PC-3 (cell line): ENCODE measurements around the gene RSAD2.

GRCh38 chr2:5776973-5777612 is 84.9 kb downstream of the SOX11 start:
- RAMPAGE, long total RNA, result no peak

- RAMPAGE, long total RNA, result no peak
These were observed 222.6 kb downstream of the SOX11 start for GRCh38 chr2:5914841-5915208.

DNA sequence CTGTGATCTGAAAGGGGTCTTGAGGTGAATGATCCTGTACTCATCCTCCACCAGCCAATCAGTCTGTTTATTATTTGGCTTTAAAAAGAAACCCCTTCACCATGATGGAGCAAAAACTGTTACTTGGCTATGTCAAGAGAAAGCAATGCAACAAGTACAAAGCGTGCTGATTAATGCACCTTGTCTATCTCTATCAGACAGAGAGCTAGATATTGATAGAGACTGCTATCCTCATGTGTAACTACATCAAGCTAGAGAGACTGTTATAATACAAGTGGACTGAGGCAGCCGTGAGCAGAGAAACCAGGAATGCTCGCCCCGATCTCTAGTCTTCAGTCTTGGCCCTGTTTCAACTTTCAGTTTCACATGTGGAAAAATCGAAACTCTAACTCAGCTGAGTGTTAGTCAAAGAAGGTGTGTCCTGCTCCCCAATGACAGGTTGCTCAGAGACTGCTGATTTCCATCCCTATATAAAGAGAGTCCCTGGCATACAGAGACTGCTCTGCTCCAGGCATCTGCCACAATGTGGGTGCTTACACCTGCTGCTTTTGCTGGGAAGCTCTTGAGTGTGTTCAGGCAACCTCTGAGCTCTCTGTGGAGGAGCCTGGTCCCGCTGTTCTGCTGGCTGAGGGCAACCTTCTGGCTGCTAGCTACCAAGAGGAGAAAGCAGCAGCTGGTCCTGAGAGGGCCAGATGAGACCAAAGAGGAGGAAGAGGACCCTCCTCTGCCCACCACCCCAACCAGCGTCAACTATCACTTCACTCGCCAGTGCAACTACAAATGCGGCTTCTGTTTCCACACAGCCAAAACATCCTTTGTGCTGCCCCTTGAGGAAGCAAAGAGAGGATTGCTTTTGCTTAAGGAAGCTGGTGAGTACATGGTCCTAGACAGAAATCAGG is at the start of gene RSAD2:
Gene RSAD2 (plus strand): TSS at position 500 of the 899 bp plus-strand sequence.
- RAMPAGE, long total RNA, result no peak

DNA sequence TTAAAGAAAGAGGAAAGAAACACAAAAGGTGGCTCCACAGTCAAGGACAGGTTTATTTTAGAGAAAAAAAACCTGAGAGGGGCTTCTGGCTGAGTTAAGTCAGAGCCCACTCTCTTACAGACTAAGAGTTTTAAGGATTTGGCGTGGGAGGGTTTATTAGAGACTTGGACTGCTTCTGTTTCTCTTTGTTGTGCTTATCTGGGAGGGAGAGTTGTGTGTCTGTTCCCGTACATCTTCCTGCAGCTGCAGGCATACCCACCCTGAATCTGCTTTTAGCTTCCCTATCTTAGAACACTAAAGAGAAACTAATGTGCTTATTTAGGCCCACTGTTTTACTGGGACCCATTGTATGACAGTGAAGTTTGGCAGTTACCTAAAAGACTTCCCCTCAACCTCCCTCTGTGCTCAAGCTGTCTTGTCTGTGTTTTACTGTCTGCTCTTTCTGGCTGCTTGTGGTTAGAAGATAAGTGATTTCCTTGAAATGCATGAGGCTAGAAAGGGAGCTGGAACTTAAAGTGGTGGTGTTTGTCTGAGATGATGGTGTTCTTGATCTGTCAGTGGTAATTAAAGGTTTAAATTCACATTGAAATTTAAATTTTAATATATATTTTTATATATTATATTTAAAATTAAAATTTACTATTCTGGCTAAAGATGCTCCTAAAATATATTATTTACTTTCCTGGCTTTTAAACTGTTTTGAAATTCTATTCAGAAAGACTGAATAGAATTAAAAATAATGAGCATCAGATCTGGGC is 2.8 kb downstream of the RSAD2 start:
- RAMPAGE, long total RNA, result no peak

DNA sequence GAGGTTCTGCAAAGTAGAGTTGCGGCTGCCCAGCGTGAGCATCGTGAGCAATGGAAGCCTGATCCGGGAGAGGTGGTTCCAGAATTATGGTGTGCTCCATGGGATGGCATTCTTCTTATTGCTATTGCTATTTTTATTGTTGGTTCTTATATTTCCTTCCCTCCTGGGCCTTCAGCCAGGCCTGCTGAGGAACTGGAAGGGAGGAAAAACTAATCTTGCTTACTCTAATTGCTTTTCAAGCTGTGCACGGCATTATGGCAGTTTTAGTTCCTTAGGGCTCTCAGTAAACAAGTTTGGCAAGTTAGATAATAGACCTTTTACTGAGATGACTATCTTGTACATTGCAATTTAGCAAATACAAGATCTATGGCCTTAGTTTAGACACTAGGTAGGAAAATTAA is 5.9 kb downstream of the RSAD2 start:
- RAMPAGE, long total RNA, result no peak

DNA sequence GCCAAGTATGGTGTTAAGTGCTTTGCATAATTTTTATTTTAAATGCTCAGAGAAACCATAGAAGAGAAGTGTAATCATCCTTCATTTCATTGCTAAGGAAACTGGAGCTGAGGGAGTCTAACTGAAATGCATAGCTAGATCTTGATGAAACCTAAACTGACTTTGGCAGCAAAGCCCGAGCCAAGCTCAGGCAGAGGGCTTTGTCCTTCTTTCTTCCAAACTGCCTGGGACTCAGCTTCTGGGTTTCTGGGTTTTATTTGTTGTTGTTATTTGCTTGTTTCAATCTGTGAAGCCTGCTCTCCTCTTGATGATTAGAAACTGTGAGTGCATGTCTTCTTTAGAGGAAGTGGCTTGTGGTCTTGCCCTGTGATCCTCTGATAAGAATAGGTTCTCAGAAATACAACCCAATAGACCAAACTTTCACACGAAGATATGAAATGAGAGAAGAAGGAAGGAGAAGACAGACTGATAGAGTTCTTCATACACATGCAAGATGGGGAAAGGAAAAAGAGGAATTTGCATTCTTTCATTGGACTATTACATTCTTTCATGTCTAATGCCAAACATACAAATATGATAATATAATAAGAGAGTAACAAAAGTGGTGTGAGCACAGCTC is 7.5 kb upstream of the RNF144A start:
- RAMPAGE, long total RNA, result no peak

DNA sequence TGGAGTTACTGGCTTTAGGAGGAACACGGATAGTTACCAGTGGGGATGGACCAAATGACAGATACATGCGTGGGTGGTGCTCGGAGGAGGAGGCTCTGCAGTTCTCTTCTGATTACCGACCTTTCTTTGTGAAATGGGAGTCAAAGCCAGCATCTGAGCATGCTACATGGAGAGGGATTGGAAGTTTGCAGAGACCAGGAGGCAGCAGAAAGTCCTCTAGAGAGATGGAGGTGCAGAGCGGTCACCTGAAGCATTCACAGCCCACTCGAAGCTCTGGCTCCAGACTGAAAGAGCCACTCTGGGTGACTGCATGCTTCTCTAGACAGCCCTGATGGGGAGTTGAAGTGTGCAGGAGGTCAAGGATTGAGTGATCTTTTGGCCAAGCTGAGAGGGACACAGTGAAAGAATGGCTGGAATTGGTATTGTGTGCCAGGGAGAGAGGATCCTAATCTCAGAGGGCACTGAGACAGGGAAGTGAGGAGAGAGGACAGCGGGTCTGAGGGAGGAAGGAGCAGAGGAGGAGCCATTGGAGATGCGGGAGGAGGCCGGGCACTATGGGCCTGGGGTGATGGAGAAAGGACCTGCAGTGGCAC is 26.5 kb downstream of the RNF144A start:
- RAMPAGE, long total RNA, result no peak

GRCh38 chr2:6996749-6997710 is 79.8 kb downstream of the RNF144A start:
- RAMPAGE, long total RNA, result no peak

DNA sequence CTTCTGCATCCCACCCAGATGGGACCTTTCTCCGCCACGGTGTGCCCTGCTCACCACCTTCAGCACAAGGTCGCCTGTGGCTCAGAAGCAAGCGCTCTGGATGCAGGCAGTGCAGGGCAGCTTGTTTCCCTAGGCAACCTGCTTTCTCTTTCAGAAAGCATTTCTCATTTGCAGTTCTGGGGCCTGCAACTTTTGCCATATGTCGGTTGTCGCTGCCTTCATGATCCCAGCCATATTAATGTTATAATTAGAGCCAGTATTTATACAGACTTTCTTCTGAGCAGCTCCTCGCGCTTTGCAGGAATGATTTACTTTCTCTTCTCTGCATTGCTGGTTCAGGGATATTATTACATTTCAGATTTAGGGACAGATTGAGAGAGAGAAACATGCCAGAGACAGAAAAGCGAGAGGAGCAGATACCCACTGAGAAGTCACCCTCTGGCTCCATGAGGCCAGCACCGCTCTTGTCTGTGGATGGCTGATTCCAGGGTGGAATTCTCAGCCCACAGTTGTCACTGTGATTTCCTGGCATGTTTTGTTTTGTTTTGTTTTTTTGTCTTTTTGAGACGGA is 692.9 kb downstream of the RNF144A start:
- RAMPAGE, long total RNA, result no peak

DNA sequence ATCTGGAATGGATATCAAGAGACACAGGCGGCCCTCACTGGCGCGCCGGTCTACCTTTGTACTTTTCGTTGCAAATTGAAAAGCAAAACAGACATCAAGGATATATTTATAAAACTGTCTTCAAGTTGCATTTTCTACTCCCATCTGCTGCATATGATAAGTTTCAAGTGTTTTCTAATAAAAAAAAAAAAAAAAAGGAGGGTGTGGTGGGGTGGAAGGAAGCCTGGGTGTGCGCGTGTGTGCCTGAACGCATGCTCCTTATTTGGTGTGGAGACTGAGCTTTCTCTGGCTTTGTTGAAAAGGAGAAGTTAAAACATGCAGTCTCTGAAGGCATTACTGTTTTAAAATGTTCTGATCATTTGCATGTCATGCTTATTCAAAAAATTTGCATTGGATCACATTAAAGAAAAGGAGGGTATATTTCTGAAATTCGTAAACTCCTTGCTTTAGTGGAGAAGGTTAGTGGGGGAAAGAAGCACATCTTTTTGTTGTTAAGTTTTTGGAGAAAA is 546.6 kb upstream of the ID2 start:
- RAMPAGE, long total RNA, result no peak

DNA sequence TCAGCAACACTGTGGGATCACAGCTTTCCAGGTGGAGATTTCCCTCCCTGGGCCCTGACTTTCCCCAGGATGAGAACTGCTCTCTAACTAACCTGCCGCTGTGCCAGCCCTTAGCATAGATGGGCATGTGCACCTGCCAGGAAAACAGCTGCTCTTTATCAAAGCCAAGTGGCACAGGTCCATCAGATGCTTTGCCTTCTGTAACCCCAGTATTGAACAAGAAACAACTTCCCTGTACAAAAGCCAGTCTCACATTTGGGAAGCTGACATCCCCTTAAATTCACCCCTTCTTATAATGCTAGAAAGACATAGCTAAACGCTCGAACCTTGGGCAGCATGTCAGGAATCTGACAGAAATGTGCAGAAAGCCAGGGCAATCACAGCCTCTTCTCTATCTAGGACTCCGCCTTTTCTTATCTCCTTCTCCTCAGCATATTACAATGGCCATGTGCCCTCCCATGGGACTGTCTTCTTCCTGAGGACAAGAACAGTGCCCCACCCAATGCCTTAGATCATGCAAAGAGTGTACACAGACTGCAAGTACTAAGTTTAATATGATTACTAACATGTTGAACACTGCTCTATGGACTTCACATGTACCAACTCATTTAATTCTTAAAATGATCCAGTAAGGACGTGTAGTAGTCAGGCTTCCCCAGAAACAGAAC is 535.3 kb upstream of the ID2 start:
- RAMPAGE, long total RNA, result no peak

GRCh38 chr2:8238842-8239380 is 442.9 kb upstream of the ID2 start:
- RAMPAGE, long total RNA, result no peak

DNA sequence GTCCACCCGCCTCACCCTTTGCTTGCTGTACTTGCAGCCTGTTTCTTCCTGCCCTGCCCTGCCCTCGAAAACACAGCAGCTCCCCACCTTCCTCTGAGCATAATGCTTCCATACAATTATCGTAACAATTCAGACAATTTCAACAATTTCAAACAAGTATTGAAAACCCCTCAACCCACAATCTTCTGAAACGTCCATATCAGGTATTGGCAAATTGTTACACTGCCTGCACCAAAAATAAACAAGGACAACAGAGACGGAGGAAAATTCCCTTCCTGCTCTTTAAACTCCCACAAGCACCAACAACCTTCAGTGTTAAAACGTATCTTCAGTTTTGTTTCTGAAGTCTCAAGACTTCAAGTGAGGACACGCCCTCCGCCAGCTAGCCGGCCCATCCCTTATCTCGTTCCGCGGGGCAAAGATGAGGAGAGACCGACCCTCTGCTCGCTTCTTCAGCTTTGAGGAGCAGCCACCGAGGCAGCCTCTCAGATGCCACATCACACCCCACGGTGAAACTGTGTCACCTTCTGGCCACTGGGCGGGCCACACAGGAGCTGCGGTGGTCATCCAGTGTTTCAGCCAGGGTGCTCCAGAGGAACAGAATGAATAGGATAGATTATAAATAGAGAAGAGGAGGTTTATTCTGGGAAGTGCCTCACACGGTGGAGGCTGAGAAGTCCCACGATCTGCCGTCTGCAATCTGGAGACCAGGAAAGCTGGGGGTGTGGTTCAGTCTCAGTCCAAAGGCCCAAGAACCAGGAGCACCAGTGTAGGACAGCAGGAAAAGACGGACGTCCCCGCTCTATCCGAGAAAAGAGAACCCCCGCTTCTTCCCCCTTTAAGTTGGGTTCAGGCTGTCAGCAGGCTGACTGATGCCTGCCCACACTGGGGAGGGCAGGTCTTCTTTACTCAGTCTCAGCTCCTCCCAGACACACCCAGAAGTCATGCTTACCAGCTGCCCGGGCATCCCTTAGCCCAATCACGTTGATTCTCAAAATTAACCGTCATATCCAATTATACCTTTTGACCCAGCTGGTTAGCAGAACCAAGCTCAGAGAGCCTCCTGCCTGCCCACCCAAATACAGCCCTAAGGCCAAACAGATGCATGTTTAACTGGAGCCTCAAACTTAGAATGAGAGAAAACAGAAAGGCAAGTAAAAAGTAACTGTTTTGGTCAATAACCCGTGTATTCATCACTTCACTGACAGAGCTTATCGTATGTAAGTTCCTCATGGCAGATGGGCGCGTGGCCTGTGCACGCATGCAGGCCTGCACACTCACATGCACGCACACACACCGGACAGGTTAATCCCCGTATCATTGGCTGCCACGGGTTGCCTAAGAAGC is 399.7 kb upstream of the ID2 start:
- RAMPAGE, long total RNA, result no peak

- RAMPAGE, long total RNA, result no peak
These were observed 382.9 kb upstream of the ID2 start for GRCh38 chr2:8298805-8299443.

GRCh38 chr2:8305071-8305959 is 376.5 kb upstream of the ID2 start:
- RAMPAGE, long total RNA, result no peak

DNA sequence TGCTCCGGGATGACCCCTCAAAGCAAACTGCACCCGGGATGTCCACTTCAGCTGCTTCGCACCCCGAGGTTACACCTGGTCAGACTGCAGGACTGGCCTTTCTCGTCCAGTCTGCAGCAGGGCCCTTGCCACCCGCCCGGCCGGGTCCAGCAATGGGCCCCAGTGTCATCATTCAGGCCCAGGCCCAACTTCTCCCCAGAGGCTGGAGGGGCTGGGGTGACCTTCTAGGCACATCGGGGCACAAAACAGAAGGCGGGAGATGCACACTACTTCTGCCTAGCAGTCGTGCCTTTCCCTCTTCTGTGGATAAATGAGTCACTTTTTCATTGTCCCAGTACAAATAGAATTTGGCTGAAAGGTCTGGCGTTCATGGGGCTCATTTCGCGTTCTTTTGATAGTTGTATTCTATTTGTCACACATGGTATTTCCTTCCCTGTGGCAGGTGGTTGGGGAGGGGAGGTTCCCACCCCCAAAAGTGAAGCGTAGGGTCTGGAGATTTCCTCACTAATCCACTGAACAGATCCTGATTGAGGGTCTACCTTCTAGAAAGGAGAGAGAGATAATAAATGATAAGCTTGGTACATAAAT is 56.9 kb upstream of the ID2 start:
- RAMPAGE, long total RNA, result no peak

DNA sequence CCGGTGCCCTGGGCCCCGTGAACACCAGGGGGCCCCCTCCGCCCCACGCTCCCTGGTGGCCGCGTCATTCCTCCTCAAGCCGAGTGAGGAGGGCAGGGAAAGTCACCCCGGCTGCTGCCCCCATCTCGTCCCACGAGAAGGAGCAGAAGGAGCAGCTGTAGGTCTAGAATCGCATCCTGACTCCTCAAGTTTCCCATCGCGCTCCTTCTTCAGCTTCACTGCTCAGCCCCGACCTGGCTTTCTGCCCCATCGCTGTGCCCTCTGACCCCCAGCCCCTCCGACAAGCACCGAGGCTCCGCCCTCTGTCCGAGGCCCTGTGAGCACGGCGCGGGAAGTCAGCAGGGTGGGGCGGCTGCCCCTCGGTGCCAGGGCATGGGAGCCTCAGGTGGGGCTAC is 36.8 kb upstream of the ID2 start:
- RAMPAGE, long total RNA, result no peak

- RAMPAGE, long total RNA, result no peak
These were observed 648 bp downstream of the KIDINS220 start for GRCh38 chr2:8836793-8837137.

- RAMPAGE, long total RNA, result no peak
These were observed 247 bp downstream of the MBOAT2 start for GRCh38 chr2:9003359-9003514.

DNA sequence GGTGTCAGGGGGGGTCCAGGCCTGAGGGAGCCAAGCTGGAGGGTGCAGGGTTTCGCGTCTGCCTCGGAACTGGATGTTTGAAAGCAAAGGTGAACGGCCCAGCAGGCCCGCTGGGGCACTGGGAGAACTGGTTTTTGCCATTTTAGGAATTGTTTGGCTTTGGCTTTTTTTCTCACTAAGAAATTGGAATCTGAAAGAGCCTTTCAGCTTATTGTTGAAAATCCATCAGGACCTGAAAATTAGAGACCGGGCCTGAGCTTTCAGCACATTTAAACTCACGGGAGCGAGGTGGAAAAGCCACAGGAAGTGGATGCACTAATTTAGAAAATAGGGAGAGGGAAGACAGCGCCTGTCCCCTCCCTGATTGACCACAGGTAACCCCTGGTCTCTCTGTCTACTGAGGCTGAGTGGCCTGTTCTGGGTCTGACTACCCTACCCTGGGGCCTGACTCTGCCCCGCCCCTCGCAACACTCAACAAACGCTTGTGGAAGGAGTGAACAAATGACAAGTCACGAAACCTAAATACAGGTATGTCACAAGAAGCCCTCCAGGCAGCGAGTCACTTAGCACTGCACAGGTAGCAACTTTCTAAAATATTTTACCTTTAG is 100.3 kb upstream of the MBOAT2 start:
- RAMPAGE, long total RNA, result no peak